H4 (cell line): ENCODE measurements around a stretch of chr10.

GRCh38 chr10:75136808-75137277 lies 25.4 kb downstream of the SAMD8 start:
- RAMPAGE, long total RNA: no peak

GRCh38 chr10:75375895-75376353 lies 25.6 kb downstream of the ZNF503 start:
- RAMPAGE, long total RNA: no peak

GRCh38 chr10:75439573-75440453 lies 8.4 kb downstream of the LRMDA start:
- RAMPAGE, long total RNA: no peak

- RAMPAGE, long total RNA: no peak
Observed at GRCh38 chr10:75480357-75481416, 49.3 kb downstream of the LRMDA start.

GRCh38 chr10:75929518-75930130 lies 498.2 kb downstream of the LRMDA start:
- RAMPAGE, long total RNA: no peak

DNA sequence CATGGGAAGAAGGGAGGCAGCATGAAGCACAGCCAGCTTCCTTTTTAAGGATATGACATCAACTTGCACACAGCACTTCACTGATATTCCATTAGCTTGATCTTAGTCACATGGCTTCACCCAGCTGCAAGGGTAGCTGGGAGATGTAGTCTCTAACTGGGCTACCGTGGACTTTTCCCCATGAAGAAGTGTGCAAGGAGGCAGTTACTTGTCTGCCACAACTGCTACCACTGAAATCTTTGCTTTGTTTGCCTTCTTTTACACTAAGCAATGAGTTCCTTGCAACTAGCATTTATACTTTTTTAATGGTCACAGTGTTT lies 525.3 kb downstream of the LRMDA start:
- RAMPAGE, long total RNA: no peak

- RAMPAGE, long total RNA: no peak
Observed at GRCh38 chr10:76168034-76168628, 736.7 kb downstream of the LRMDA start.

- RAMPAGE, long total RNA: no peak
Observed at GRCh38 chr10:76885811-76886645, 751.6 kb downstream of the KCNMA1 start.

DNA sequence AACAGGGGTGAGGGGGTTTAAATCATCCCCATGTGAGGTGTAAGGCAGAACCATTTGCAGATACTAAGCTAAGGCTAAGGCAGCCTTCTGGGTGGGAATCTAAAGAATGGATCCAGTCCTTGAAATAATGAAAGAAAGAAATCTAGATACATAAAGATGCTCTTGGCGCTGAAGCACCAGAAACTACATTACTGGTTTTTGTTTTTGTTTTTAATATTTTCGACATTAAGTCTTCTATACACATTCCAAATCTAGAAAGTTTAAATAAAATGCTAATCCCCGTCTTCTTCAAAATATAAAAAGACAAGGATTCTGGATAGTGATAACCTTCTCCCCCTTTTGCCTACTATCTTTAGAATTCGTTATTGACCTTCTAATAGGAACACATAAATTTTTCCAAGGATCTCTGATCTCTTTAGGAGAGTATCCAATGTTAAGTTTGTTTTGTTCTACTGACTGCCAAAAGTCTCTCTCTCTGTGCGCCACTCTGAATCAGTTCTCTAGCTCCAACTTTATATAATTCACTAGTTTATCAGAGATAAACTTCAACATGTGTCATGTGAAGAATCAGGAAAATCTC lies 615.8 kb downstream of the KCNMA1 start:
- RAMPAGE, long total RNA: no peak

- RAMPAGE, long total RNA: no peak
Observed at GRCh38 chr10:77179155-77179885, 458.3 kb downstream of the KCNMA1 start.

DNA sequence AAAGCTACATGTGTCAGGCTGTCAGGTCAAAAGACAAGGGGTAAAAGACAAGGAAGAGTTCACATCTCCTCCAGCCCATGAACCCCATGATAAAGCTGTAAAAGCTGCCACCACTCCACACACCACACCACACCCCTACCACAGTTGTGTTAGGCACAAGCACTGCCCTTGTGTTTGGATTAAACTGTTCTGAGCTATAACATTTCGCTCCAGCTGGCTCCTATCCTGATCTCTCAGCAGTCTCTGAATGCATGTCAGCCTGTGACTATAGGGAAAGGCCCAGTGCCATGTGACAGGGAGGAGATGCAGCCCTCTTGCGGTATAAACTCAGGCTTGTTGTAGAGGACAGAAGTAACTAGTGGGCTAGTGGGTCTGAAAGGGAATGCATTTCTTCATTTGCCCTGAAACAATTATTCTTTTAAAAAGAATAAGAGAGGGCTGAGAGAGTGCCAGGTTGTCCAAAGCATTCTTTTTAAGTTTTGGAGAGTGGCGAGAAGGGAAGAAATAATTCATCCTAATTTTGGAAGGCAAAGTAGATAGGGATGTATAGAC lies 394.5 kb downstream of the KCNMA1 start:
- RAMPAGE, long total RNA: no peak

GRCh38 chr10:77422674-77423286 lies 214.8 kb downstream of the KCNMA1 start:
- RAMPAGE, long total RNA: no peak

DNA sequence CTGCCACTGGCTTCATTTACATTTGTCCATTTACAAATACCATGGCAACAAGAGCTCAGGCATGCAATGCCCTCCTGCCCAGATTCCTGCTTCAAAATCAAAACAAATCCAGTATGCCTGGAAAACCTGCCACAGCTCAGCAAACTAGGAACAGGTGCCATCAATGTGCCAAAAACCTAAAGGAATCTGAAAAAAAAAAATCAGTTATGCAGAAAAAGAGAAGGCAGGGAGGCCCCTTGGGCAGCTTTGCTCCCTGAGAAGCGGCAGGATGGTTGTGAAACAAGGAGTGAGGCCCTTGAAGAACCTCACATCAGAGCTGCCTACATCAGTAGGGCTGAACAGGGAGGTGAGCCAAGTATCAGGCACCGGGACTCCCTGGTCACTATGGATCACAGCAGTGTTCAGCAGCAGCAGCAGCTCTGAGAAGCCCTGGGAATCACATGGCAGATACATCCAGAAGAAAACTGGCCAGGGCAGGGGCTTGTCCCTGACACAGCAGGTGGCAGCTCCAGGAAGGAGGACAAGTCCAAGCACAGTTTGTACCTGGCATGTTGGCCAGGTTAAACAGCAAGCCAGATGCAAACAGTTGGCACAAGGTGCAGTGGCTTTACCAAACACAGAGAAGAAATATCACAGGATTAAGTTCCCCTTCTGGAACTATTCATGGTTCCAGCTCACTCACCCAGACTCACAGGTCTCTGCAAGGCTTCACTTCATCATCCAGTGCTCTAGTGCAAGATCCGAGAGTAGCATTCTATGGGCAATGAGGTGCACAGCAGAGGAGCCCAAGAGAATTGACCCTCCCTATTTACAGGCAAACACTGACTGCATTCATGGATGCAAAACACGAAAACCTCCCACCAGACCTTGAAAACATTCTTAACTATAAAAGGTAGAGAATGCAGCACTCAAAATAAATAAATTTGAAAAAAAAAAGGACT lies 139.4 kb downstream of the KCNMA1 start:
- RAMPAGE, long total RNA: no peak

DNA sequence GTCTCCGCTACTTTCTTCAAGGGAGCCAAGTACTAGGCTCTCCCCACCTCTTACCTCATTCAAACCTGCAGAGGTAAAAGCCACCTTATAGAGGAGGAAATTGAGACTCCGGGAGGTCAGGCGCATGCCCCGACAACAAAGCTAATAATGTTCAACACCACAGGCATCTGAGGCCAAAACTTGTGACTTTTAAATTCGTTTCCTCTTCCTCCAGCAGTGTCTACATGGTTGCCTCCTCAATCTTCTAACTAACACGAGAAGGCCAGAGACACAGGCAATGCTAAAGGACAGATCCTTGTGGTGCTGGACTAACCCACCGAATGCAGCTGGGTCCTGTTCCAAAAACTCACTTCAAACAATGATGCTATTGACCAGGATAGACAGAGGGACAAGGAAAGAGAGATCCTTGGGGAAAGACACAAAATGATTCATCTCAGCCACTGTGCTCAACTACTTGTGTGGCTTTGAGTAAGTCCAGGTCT lies 107.7 kb downstream of the KCNMA1 start:
- RAMPAGE, long total RNA: no peak

DNA sequence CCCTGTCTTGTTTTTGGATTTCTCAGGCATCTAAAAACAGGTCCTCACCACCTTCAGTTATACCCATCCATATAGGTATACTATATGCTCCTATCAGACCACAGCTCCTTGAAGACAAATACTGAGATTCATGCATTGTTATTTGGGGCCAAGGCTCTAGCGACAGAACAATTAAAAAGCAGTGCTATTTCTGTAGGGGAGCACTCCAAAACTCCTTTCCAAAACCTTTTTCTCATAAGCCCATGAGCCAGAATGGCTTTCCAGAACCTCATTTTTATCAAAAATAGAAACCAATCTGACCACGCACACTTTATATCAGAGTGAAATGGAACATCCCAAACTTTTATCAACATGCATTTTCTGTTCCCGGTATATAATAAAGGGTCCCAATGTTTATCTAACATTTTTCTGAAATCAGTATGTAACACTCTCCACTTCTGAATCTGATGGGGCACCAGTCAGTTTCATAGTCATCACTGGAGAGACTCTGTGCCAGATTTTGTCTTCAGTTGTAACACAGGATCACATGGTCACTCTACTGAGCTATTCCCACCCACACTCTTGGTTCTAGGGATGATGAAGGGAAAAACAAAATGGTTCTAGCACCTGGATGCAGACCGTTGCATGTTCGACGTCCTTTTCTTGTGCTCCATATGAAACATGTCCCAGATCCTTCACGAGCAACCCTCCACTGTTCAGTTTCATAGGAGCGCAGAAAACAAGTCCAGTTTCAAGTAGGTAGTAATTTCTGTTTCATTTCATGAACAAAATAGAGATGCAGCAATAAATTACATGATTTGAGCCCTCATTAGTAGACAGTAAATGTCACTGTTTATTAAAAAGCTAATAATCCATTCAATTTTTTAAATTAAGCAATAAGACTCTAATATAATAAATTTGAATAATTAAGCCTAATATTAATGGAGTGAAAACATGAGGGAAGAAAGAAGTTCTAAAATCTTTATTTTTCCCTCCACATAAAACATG lies 51.6 kb downstream of the KCNMA1 start:
- RAMPAGE, long total RNA: no peak

DNA sequence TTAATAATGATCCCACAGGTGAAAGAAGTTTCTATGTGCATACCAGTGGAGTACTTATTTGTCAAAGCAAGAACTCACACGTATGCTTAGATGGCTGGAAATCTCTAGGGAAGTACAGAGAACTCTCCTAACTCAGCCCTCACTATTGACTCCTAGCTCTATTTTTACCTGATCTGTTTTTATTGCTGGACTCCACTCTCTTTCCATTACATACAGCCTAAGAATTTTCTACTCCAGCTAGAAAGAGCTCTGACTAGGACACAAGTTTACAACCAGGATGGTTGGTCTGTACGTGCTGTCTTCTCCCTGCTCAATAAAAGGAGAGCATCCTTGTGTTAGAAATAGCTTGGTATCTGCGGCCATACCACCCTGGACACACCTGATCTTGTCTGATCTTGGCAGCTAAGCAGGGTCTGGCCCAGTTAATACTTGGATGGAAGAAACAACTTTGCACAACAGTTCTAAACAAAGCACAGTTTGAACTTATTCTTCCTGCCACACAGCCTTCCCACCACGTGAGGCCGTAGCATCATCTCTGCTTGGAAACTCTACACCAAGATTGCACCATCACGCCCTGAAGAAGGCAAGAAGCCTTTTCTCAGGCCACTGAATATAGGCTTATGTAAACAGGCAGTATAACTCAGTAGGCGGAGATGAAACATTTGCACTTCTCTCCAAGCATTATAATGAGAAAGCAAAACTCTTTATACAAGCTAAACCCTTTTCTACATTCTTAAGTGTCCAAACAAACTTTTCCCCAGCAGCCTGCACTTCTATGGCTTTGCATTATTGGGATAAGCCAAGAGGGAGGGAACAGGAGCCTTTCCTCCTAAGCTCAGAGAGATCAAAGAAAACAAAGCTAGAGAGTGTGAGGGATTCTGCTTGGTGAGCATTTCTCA lies 50.7 kb downstream of the KCNMA1 start:
- RAMPAGE, long total RNA: no peak

GRCh38 chr10:77838437-77839322 lies 87.9 kb downstream of the DLG5 start:
- RAMPAGE, long total RNA: no peak

DNA sequence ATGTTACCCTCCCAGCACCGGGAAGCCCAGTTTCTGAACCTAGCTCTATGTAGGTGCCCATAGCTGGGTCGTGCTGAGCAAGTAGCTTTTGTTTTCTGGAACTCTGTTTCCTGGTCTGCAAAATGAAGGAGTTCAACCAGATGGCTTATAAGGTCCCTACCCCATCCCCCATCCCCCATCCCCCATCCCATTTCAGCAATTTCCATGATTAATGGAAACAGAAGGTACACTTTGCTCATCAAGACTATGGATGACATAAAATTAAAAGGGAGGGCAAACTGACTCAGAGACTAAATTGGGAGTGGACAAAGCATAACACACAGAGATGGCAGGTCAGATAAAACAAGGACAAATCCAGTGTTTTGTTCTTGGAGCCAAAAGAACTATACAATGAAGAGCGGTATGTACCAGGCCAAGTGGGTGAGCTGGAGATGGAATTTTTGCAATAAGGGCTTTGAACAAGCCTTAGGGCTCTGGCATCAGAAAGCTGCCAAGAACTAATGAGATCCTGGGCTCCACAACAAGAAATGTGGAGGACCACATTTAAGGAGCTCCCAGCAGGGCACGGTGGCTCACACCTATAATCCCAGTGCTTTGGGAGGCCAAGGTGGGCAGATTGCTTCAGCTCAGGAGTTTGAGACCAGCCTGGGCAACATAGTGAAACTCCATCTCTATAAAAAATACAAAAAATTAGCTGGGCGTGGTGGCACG lies 56.6 kb downstream of the DLG5 start:
- RAMPAGE, long total RNA: no peak

DNA sequence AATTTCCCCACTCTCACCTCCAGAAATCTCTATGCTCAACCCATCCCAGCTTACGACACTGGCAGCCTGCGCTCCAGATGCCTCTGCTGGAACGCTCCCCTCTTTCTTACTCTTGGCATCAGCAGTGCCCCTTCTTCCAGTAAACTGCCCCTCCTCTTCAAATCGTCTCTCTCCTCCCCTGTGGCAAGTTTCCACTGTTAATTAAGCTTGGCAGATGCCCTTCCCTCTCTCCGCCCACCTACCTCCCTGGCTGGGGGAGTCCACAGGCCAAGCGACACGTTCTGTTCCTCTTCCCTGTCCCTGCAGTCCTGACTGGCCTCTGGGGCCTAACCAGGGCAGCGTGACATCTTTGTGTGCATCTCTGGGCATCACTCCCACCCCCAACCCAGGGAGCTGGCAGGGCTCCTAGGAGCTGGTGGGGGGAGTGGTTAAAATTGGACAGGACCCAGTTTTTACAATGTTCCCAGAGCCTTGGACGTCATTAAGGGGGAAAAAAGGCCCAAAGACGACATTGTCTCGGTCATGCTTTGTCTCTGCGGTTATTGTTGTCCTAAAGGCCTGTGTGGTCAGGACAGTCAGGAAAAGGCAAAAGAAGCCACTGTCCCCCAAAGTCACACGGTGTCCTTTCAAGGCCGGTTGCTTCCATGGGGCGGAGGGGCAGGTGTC lies 54.3 kb downstream of the DLG5 start:
- RAMPAGE, long total RNA: no peak

GRCh38 chr10:77877607-77878894 lies 48.5 kb downstream of the DLG5 start:
- RAMPAGE, long total RNA: no peak